Parietal lobe (tissue), 2 donors: ENCODE measurements around the gene ADAM12.

- RAMPAGE, long total RNA: no peak
Observed at GRCh38 chr10:125710188-125710637, 9.3 kb upstream of the EDRF1 start.

- RAMPAGE, long total RNA: no peak
Observed at GRCh38 chr10:125844862-125845489, 21.6 kb downstream of the BCCIP start.

- RAMPAGE, long total RNA: no peak
Observed at GRCh38 chr10:125891871-125892247, 4.5 kb upstream of the FANK1 start.

DNA sequence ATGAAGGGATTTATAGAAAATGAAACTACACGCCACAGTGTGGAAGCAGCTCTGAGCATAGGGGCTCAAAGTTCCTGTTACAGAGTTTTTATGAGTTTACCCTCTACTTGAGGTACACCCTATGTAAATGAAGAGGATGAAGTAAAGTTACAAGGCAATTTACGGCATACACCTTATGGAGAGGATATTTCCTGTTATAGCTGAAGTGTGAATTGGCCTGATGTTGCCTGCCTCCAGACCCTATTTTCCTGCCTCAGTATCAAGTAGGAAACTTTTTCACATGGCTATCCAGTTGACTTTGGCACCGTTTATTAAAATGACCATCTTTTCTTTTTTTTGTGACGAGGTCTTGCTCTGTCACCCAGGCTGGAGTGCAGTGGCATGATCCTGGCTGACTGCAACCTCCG, 33.4 kb downstream of the FANK1 start:
- RAMPAGE, long total RNA: no peak

DNA sequence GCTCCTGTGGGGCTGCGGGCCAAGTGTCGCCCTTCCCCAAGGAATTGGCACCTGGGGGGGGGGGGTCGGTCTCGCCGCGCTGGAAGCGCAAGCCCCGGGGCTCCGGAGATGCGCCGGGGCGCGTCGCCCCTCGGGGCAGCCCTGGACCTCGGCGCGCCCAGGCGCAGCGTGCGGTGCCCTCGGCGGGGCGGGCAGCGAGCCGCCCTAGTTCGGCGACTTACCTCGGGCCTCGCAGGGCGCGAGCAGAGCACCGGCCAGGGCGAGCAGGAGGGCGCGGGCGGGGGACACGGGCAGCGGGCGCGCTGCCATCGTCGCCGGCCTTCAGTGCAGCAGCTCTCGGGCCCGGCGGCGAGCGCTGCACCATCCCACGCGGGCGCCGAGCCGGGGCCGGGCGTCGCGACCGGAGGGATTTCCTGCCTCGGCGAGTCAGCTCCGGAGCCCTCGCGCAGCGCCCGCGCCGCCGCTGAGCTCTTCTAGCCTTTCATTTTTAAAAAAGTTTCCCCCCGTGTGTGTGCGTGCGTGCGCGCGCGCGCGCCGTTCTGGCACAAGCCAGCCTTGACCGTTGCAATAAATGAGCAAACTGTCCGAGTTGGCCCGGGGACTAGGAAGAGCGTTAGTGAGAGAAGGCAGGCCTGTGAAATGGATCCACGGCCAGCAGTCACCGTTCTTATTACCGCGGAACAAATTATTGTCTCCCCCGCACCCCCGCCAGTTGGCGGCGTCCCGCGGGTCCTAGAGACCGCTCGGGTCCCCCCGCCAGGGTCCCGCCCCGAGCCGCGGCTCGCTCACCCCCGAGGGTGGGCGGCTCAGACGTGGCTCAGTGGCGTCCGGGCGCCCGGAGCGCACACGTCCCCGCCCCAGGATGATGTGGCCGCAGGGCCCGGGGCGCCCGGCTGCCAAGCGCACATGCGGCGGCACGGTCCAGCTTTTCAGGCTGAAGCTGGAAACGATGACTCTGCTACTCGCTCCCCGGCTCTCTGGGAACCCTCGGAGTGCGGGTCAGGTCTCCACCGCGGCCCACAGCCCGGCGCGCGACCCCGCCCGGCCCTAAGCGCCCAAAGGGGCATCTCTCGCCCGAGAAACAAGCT, at the start of gene ADAM12:
ADAM12 (minus strand) TSS at position 641 of the 1,088 bp plus-strand sequence.
- RAMPAGE, long total RNA: no peak

DNA sequence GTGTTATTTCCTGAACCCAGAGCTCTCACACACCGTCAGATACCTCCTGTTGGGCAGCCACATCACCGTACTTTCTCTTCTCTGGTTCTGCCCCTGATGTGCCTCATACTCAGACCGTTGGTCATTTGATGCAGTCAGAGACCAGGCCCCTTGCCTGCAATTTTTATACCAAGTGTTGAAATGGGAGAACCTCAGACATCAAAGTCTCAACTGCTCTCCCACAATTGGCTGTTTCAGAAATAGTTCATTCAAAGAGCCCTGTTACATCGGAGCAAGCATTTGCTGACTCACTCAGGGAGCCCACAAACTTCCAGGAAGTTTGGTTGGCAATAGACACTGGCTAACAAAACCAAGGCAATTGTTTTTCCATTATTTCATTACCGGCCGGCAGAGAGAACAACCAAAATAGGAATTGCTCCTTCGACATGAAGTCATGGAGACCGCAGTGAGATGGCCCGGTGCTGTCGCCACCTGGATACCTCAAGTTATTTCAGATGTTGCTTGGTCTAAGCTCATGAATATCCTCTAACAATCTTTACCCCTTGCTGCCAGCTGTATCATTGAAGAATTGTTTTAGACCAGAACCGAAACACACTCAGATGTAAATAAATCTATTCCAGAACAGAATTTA, 33.6 kb upstream of the ADAM12 start:
- RAMPAGE, long total RNA: no peak

- RAMPAGE, long total RNA: no peak
Observed at GRCh38 chr10:126929078-126929777, 24.0 kb downstream of the DOCK1 start.

- RAMPAGE, long total RNA: no peak
Observed at GRCh38 chr10:127195444-127195771, 983 bp downstream of the INSYN2A start.

- RAMPAGE, long total RNA: no peak
Observed at GRCh38 chr10:127293435-127294238, 97.2 kb upstream of the INSYN2A start.

DNA sequence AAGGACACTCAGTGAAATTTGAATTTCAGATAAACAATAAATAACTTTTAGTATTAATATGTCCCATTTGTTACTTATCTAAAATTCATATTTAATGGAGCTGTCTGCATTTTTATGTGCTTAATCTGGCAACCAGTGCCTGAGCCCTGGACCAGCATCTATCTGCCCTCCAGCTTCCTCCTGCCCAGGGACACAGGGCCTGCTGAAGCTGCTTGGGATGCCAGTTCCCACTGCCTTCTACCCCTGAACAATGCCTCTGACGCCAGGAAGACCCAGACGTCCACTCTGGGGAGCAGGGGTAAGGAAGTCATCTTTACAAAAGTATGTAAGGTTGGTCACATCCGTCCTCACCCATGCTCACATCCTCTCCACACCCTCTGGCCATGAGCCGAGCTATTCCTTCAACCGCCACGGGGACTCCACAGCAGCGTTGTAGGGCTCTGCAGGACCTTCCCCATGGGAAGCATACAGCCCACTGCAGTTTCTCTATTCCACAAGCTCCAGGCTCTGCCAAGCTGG, 58.6 kb downstream of the CLRN3 start:
- RAMPAGE, long total RNA: no peak

DNA sequence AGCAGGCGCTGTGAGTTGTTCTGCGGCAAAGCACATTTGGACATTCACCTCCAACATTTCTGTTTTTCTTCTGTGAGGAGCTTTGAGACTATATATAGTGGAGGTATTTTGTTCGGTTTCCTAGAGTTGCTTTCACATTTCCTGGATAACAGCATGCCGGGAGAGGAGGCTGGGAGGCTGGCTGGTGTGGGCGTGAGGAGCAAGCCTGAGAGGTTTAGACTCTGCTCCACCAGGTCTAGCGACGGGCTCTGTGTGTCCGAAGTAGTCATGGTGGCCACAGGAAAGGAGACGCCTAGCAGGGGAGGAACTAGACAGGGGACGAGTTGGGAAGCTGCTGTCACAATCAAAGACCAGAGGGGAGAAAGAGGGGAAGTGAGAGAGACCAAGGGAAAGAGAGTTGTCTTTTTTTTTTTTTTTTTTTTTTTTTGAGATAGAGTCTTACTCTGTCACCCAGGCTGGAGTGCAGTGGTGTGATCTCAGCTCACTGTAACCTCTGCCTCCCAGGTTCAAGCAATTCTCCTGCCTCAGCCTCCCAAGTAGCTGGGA, 19.6 kb downstream of the PTPRE start:
- RAMPAGE, long total RNA: no peak

DNA sequence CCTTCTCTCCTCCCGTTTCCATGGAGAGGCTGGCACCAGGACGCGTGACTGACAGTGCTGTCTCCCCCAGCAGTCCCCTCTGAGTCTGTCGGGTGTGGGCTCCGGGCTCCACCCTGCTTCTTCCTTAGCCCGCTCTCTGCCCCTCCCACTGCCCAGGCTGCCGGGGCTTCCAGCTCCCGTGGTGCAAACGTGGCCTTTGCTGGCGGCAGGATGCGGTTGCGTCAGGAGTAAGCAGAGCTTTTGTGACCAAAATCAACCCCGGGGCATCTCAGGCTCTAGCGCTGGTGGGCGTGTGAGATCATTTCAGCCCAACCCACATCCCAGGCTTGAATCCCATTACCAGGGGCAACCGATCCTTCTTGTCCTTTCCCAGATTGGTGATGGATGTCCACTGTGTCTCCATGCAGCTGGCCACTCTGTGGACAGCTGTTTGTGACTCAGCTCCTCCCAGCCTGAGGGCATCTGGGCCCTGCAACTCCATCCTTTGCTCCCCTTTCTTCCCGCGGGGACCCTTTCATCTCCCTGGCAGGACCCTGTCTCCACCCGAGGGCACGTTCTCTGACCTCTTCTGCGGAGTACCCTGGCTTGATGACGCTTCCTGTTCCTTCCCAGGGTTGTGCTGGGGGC, 28.3 kb downstream of the PTPRE start:
- RAMPAGE, long total RNA: no peak

- RAMPAGE, long total RNA: no peak
Observed at GRCh38 chr10:127977380-127978019, 70.6 kb downstream of the PTPRE start.

DNA sequence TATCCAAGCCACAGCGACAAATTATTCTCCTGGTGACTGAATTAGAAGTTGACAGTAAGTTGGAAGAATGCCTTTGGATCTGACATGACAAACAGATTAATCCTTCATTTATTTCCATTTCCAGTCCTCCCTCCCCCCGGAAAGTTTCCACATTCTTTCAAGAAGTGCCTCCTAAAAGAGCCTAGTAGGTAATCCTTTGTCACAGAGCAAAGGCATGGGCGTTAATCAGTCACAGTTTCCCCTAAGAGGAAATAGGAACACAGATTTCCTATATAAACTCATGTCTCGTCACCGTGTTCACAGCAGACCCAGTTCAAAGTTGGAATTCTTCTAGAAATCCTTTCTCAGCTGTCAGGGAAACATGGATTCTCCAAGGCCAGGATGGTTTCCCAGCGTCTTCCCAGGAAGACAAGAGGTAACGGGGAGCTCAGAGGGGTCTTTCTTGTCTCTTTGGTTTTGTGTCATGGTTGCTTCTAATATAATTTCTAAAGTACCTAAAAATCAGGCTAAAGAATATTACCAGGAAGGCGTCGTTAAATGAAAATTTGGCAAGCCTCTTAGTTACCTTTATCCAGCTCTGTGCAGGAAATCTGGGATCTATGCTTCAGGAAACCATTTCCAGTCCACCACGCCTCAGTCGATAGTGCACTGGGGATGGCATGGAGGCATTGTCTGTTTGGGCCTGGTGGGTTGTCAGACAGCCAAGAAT, 80.2 kb downstream of the PTPRE start:
- RAMPAGE, long total RNA: no peak

GRCh38 chr10:128019353-128020098, 106.7 kb downstream of the MKI67 start:
- RAMPAGE, long total RNA: no peak

GRCh38 chr10:128047242-128048065, 78.8 kb downstream of the MKI67 start:
- RAMPAGE, long total RNA: no peak

GRCh38 chr10:128049326-128049503, 77.0 kb downstream of the MKI67 start:
- RAMPAGE, long total RNA: no peak

DNA sequence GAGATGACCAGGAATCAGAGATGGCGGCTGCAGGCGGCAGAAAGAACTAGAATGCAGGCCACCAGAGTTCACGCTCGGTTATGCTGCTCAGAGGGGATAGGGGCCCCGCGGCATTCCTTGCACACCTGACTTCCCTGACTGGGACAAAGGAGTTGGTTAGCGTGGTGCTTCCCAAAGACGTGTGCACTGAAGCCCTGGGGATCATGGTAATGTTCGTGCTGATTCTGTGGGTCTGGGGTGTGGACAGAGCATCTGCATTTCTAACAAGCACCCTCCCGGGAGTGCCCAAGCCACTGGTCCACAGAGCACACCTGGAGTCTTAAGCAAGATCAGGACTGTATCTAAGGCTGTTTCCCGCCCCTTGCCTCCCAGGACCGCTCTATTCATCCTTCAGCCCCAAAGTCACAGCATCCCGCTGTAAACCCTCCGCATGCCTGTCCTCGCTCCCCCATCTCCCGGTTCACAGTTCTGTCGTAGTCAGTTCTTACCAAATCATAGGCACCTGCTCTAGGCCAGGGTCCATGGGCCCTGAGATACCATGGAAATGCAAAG, 70.9 kb downstream of the MKI67 start:
- RAMPAGE, long total RNA: no peak

DNA sequence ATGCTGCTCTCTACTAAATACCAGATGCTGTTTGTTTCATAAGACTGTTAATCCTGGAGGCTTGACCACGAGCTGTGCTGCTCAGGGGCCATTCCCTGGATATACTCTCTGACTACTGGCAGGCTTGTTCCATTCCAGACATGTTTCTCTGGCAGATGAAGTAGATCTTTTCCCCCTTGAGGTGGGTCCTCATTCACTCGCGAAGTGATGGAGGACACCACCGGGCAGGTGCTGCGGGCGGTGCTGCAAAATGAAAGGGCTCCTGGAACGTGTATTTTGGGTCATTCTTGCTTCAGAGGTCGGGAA, 61.1 kb downstream of the MKI67 start:
- RAMPAGE, long total RNA: no peak

GRCh38 chr10:128077293-128077807, 48.9 kb downstream of the MKI67 start:
- RAMPAGE, long total RNA: no peak